IMR-90 (cell line): ENCODE measurements around the genes DYNC2LI1 and ABCG5.

GRCh38 chr2:43210546-43211175 is 15.7 kb downstream of the ZFP36L2 start:
- RRBS: no CpG with 5 or more reads among the region's 19 CpGs
CAGE:
- cytosol, long polyA plus RNA: no peak
- long polyA plus RNA: no peak
- nucleus, long polyA plus RNA: no peak

- RRBS: 39% methylated on average over 8 of the region's 19 CpGs
CAGE:
- cytosol, long polyA plus RNA: no peak
- long polyA plus RNA: no peak
- nucleus, long polyA plus RNA: no peak
These were observed 7.9 kb downstream of the ZFP36L2 start for GRCh38 chr2:43218163-43219191.

DNA sequence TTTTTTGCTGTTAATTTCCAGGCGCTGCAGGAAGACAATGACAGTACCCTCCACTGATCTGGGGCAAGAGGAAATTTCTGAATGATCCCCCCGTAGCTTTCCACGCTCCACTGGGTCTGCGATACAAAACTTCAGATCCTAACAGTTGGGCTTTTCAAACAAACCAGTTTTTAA is 5.7 kb downstream of the ZFP36L2 start:
- RRBS: no CpG with 5 or more reads among the region's 4 CpGs
CAGE:
- cytosol, long polyA plus RNA: no peak
- long polyA plus RNA: no peak
- nucleus, long polyA plus RNA: no peak

DNA sequence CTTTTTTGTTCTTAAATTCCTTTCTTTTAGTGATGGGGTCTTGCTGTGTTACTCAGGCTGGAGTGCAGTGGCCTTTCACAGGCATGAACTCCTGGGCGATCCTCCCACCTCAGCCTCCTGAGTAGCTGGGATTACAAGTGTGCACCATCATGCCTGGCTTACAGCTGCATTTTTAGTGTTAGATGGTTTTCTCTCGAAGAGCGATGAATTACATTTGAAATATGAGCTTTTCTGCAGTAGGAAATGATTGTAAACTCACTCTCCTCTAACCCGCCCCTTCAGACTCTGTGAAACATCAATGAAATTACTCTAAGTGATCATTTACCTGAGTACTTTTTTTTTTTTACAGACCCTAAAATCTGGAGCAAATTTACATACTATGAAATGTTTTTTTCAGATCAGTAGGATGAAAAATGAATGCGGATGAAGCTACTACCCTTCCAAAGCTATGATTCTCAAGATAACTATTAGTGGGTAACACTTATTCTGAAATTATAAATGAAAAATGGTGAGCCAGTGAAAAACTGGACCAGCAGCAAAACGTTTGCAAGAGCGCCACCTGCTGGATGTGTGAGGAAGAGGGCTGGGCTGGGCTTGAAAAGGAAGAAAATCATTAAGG is 2.9 kb upstream of the ZFP36L2 start:
- RRBS: no CpG with 5 or more reads among the region's 7 CpGs
CAGE:
- cytosol, long polyA plus RNA: no peak
- long polyA plus RNA: no peak
- nucleus, long polyA plus RNA: no peak

DNA sequence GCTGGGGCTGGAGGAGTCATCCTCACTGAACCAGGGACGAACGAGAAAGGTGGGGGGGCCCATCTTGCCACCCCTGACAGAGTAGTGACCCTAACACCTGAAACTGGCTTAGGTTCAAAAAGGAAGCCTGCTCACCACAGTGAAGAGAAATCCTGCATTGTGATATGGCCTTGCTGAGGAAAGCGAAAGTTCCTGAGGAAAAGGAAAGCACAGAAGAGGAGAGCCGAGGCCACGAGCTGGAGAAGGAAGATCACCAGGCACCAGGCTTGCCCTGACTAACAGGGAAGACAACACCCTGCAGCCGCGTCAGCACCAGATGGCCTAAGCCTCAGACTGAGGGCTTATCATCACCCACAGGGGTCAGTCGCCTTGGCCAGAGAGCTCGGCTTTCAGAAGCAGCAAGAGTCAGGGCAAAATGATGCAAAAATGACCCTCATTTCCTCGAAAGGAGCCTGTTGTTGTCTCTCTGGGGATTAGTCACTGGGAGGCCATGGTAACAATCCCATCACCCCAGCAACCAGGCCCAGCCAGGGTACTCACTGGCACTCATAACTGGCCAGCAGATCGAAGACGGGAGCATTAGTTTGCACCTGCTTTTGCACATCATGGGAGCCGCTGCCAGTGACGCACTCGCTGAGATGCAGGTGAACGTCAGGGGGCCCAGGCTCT is 42.6 kb upstream of the ZFP36L2 start:
- RRBS: no CpG with 5 or more reads among the region's 16 CpGs
CAGE:
- cytosol, long polyA plus RNA: no peak
- long polyA plus RNA: no peak
- nucleus, long polyA plus RNA: no peak

DNA sequence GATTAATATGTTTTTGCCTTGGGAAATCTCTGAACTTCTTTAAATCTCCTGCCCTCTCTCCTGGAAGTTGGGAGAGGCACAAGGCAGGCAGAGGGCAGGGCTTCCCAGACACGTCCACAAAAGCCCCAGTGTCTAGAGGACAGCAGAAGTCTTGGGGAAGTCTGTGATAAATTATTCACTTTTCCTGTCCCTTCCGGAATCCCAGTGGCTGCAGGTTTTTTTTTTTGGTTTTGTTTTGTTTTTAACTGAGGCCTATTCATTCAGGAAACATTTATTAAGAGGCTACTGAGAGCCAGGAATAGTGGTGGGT is 98.6 kb upstream of the ZFP36L2 start:
- RRBS: no CpG with 5 or more reads among the region's 2 CpGs
CAGE:
- cytosol, long polyA plus RNA: no peak
- long polyA plus RNA: no peak
- nucleus, long polyA plus RNA: no peak

GRCh38 chr2:43773667-43774659 is at the start of gene DYNC2LI1:
DYNC2LI1 (plus strand) TSS chr2:43774039.
- RRBS: no CpG with 5 or more reads among the region's 33 CpGs
CAGE:
- cytosol, long polyA plus RNA: start-site peak on the plus strand at chr2:43774055-43774080, 55 and 92 reads in 2 replicates
- long polyA plus RNA: no peak
- nucleus, long polyA plus RNA: no peak

DNA sequence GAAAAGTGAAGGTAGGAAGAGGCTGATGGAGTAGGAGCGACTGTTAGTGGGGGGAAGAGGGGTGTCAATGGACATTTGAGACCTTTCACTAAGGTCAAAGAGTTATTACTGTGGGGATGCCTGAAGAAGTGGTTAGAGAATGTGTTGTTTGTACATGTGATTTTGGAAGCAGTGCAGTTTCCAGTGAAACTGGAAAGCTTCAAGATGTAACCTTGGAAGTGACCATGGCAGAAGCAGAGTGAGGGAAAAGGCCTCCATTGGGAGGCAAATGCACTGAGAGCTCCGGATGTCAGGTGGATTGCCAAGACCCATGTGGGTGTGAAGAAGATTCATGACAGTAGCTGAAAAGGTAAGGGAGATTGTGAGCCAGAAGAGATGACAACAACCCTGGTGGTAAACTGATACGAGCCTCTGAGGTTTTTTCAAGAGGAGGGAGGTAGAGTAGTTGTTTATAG is 6.2 kb downstream of the DYNC2LI1 start:
- RRBS: no CpG with 5 or more reads among the region's 3 CpGs
CAGE:
- cytosol, long polyA plus RNA: no peak
- long polyA plus RNA: no peak
- nucleus, long polyA plus RNA: no peak

- RRBS: no CpG with 5 or more reads among the region's 5 CpGs
CAGE:
- cytosol, long polyA plus RNA: no peak
- long polyA plus RNA: no peak
- nucleus, long polyA plus RNA: no peak
These were observed 19.1 kb downstream of the ABCG5 start for GRCh38 chr2:43819407-43820000.

- RRBS: 70% methylated on average over 8 of the region's 33 CpGs
CAGE:
- cytosol, long polyA plus RNA: no peak
- long polyA plus RNA: no peak
- nucleus, long polyA plus RNA: no peak
These were observed at the start of gene ABCG5 for GRCh38 chr2:43837857-43839050. ABCG5 (minus strand) TSS chr2:43838839.

GRCh38 chr2:43840104-43840669 is 1.4 kb downstream of the ABCG8 start:
- RRBS: no CpG with 5 or more reads among the region's 9 CpGs
CAGE:
- cytosol, long polyA plus RNA: no peak
- long polyA plus RNA: no peak
- nucleus, long polyA plus RNA: no peak

DNA sequence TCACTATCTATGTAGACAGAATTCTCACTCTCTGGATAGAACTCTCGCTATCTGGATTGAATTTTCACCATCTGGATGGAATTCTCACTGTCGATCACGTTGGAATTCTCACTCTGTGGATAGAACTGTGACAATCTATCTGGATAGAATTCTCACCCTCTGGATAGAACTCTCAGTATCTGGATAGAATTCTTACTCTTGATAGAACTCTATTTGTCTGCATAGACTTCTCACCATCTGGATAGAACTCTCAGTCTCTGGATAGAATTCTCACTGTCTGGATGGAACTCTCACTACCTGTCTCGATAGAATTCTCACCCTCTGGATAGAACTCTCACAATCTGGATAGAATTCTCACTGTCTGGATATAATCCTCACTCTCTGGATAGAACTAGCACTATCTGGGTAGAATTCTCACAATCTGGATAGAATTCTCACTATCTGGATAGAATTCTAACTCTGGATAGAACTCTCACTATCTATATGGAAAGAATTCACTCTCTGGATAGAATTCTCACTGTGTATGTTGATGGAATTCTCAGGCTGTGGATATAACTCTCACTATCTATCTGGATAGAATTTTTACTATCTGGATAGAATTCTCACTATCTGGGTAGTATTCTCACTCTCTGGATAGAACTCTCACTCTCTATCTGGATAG is 31.2 kb downstream of the ABCG8 start:
- RRBS: no CpG with 5 or more reads among the region's 4 CpGs
CAGE:
- cytosol, long polyA plus RNA: no peak
- long polyA plus RNA: no peak
- nucleus, long polyA plus RNA: no peak

DNA sequence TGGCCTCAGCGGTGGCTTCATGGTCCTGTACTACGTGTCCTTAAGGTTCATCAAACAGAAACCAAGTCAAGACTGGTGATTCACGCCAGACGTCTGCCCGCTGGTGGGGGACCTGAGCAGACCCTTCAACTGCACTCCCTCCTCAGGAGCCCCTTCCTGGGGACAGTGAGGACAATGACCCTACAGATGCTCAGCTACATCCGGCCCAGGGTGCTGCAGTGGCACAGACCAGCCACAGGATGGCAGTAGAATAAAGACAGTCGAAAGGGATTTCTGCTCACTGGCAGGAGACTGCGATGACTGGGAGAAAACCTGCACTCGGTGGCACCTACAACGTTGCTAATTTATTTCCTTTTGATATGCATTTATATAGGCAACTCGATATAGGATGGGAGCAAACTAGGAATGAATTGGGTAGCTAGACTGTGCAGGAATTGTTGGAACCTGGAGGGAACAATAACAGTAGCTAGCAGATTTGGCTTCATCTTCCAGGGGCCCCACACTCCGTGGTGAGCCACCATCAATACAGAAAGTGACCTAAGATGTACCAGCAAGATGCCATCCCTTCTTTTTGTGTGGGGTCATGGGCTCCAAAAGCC is 39.2 kb downstream of the ABCG8 start:
- RRBS: no CpG with 5 or more reads among the region's 12 CpGs
CAGE:
- cytosol, long polyA plus RNA: no peak
- long polyA plus RNA: no peak
- nucleus, long polyA plus RNA: no peak

DNA sequence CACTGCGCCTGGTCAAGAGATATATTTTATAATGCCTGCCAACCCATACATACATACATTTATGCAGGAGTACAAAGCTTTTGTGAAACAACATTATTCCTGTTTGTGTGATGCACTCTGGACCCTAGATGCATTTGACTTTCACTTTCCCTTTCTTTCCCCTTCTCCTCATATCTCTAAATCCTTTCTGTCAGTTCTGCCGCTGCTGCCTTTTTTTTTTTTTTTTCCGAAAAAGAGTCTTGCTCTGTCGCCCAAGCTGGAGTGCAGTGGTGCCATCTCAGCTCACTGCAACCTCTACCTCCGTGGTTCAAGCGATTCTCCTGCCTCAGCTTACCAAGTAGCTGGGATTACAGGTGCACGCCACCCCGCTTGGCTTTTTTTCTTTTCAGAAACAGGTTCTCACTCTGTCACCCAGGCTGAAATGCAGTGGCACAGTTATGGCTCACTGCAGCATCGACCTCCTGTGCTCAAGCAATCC is 85.7 kb upstream of the LRPPRC start:
- RRBS: no CpG with 5 or more reads among the region's 9 CpGs
CAGE:
- cytosol, long polyA plus RNA: no peak
- long polyA plus RNA: no peak
- nucleus, long polyA plus RNA: no peak

- RRBS: no CpG with 5 or more reads among the region's 6 CpGs
CAGE:
- cytosol, long polyA plus RNA: no peak
- long polyA plus RNA: no peak
- nucleus, long polyA plus RNA: no peak
These were observed 2.4 kb downstream of the PPM1B start for GRCh38 chr2:44170908-44171636.

GRCh38 chr2:44245080-44245583 is 30.1 kb upstream of the SLC3A1 start:
- RRBS: no CpG with 5 or more reads among the region's 3 CpGs
CAGE:
- cytosol, long polyA plus RNA: no peak
- long polyA plus RNA: no peak
- nucleus, long polyA plus RNA: no peak

GRCh38 chr2:45169266-45170219 is 160.3 kb upstream of the SIX2 start:
- RRBS: 5% methylated on average over 40 of the region's 107 CpGs
CAGE:
- cytosol, long polyA plus RNA: no peak
- long polyA plus RNA: no peak
- nucleus, long polyA plus RNA: no peak

GRCh38 chr2:45330748-45330990 is 280.4 kb downstream of the SRBD1 start:
- RRBS: no CpG with 5 or more reads among the region's 1 CpG
CAGE:
- cytosol, long polyA plus RNA: no peak
- long polyA plus RNA: no peak
- nucleus, long polyA plus RNA: no peak

DNA sequence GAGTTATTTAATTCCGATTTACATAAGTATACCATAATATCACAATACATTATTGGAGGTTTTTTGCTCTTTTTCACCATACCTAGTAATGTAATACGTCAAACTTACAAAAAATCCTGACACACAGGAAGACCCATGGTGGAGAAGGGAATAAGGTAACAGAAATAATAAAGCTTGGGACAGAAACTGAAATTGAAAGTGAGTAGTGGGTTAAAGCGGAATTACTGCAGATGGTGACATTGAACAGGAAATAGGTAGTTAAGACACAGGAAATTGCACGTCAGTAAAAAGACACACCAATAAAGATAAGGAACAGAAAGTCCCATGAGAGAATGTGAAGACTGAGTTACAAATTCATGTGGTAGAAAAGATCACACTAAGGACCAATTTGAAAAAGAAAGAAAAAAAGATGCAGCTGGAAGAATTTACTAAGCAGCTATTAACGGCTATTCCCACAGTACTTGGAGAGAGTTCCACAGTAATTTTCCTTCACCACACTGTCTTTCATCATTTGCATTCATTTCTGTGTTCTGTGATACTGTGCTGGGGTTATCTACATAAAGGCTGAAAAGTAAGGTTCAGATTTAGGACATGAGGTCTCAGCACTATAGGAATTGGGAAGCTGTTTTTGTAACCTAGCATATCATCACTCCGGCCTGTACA is 43.1 kb downstream of the SRBD1 start:
- RRBS: no CpG with 5 or more reads among the region's 6 CpGs
CAGE:
- cytosol, long polyA plus RNA: no peak
- long polyA plus RNA: no peak
- nucleus, long polyA plus RNA: no peak

DNA sequence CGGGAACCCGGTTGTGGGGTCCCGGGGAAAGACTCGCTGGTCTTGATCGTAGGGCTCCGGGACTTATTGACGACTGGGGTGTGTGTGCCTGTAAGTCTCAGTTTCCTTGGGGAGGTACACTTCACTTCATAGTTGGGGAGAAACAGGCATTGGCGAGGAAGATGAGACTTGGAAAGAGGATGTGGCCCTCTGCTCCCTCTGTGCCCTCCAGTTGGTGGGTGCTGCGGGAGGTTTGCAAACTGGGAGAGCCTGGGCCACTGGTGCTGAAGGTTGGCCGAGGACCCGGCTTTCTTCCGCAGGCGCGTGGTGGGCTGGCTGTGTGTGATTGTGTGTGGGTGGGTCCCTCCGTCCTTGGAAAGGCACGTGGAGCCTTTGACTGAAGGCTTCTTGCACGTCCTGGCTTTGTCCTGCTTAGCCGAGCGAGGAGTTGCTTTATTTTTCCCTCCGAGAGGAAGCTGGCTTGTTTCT is 1.0 kb downstream of the PRKCE start:
- RRBS: no CpG with 5 or more reads among the region's 20 CpGs
CAGE:
- cytosol, long polyA plus RNA: no peak
- long polyA plus RNA: no peak
- nucleus, long polyA plus RNA: no peak